Transverse colon (tissue), 4 donors: ENCODE measurements around the gene GEMIN4.

- PRO-cap = no peak
- RAMPAGE, long total RNA, 4 experiments = start-site peak on the minus strand in 2 of 4 experiments, at chr17:145059-145513 at its widest, 5 reads per replicate
These were observed 7.5 kb downstream of the SCGB1C2 start for GRCh38 chr17:144706-145528.

- PRO-cap = no peak
- RAMPAGE, long total RNA, 4 experiments = no peak in any of the 4 experiments
These were observed 1.6 kb downstream of the DOC2B start for GRCh38 chr17:179728-180465.

DNA sequence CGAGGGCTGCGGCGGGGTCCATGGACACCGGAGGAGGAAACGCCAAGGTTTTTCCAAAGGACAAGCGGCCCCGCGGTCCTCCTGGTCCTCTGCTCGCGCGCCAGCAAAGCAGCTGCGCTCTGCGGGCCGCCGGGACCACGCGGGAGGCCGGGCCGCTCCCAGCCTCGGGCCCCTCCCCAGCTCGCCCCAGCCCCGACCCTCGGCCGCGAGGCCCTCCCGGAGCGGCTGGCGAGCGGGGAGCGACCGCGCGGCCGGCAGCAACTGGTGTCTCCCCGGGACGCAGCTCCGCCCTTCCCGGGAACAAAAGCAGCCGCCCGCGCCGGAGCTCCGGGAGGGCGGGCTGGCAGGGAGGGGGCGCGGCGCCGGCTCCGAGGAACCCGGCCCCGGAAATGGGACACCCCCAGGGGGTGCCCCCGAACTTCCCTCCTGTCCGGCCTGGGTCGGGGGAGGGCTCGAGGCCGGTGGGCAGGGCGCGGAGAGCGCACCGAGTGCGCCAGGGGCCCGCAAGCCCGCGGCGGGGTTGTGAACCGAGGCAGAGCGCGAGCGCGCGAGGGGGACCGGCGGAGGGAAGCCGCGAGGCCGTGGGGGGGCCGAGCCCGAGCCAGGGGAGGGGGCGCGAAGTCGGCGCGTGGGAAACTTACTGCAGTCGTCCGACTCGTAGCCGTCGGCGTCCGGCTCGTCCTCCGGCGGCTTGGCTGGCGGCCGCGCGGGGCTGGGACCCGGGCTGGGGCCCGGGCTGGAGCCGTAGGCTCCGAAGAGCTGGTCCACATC lies 799 bp downstream of the DOC2B start:
- PRO-cap = bidirectional peak, plus-strand start at position 455 of the sequence, minus-strand start at position 266 of the sequence
- RAMPAGE, long total RNA, 4 experiments = no peak in any of the 4 experiments

DNA sequence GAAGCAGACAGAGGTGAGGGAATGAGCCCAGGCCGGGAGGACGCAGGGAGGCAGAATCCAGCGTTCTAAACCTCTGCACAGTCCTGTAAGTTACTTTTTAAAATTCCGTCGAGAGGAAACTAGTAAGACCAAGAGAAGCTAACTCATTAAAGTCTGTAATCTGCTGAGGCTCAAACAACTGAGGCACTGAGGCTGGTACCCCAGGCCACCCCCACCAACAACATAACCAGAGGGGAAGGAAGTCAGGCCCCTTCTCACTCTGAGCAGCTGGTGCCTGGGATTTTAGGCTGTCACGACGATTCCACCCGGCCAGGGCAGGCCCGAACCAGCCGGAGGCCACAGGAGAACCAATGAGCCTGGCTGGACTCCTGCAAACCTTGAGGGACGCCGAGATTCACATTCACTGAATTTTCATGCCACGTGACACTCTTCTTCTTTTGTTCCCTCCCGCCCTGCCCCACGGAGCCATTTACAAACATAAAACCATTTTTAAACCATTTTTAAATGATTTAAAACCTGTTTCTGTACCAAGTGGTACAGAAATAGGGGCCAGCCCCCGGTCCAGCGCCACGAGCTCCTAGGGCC lies 48.2 kb downstream of the RPH3AL start:
- PRO-cap = no peak
- RAMPAGE, long total RNA, 4 experiments = no peak in any of the 4 experiments

GRCh38 chr17:310951-311319 lies 41.7 kb downstream of the RPH3AL start:
- PRO-cap = no peak
- RAMPAGE, long total RNA, 4 experiments = no peak in any of the 4 experiments

DNA sequence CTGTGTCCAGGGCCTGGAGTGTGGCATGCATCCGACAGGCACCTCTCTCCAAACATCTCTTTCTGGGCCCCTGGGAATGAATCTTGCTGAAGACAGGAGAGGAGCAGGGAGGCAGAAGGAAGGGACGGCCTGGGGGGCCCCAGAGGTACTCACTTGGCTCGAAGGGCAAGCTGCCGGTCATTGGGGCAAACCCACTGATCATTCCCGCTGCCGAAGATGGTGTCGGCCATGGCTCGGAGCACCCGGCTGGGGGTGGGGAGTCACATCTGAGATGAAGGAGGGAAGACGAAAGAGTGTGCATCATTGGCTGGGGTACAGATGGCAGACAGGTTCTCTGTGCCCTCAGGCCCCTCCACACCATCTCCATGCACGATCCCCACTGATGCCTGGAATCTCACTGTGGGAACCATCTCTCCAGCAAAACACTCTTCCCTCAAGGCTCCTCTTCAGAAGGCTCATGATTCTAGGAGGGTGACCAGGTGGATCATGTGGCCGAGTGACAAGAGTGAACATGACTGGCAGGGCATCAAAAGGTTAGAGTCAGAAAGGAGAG lies 25.2 kb downstream of the RPH3AL start:
- PRO-cap = no peak
- RAMPAGE, long total RNA, 4 experiments = start-site peak on the minus strand in 1 of 4 experiments, centred at position 215 of the sequence, 21 reads per replicate

DNA sequence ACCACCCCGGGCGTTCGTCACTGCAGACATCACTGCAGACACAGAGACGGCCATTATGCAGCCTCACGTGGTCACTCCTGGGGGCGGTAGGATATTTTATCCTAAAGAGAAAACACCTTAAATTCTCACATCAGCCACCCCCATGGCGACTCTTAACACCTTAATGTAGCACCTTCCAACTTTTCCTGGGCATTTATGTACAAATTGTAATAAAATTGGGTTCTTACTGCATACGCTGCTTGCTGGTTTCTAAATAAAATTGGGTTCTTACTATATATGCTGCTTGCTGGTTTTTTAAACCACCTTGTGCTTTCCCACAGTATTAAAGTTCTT lies 19.4 kb downstream of the RPH3AL start:
- PRO-cap = no peak
- RAMPAGE, long total RNA, 4 experiments = no peak in any of the 4 experiments

GRCh38 chr17:377383-377931 lies 24.9 kb upstream of the RPH3AL start:
- PRO-cap = no peak
- RAMPAGE, long total RNA, 4 experiments = no peak in any of the 4 experiments

- PRO-cap = no peak
- RAMPAGE, long total RNA, 4 experiments = no peak in any of the 4 experiments
These were observed 6.0 kb downstream of the C17orf97 start for GRCh38 chr17:416199-416519.

DNA sequence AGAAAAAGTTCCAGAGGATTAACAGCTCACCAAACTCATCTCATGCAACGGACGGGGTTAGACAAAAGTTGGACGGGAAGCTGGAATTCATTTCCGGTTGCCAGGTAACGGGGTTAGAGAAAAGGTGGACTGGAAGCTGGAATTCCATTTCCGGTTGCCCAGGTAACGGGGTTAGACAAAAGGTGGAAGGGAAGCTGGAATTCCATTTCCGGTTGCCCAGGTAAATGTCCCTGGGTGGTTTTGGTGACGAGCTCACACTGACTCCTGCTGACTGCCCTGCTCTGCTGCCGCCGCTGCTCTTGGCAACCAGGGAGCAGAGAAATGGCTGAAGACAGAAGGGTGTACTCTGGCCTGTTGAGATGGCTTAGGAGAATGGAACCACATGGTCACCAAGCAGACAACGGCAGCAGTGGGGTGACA lies 112.8 kb downstream of the C17orf97 start:
- PRO-cap = no peak
- RAMPAGE, long total RNA, 4 experiments = no peak in any of the 4 experiments

- PRO-cap = no peak
- RAMPAGE, long total RNA, 4 experiments = no peak in any of the 4 experiments
These were observed 125.2 kb downstream of the C17orf97 start for GRCh38 chr17:535157-535868.

DNA sequence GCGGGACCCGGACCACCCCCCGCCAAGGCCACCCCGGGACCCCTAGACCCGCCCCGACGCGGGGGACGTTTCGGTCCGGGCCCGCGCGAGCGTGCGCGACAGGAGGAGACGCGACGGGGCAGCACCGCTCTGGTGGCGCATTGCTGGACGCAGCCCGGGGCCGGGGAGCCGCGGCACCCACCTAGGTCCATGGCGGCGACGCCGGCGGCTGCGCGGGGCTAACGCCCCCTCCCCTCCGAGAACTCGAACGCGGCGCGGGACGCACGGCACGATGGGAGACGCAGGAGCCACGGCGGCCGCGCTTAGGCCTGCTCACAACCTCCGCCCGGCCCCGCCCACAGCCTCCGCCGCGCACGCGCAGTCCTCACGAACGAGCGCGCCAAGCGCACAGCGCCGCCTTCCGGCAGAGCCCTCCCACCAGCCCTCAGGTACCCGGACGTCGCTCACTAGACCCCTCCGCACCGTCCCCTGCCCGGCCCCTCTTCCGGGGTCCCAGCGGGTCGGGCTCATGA lies at the start of gene GEMIN4:
TSS of gene GEMIN4 (minus strand) at position 313 of the 512 bp plus-strand sequence.
- PRO-cap = bidirectional peak, plus-strand start at position 406 of the sequence, minus-strand start at position 280 of the sequence
- RAMPAGE, long total RNA, 4 experiments = start-site peak on the minus strand in 3 of 4 experiments, centred at positions 297 to 325 of the sequence, 28 to 42 reads per replicate

GRCh38 chr17:752464-753236 lies 586 bp upstream of the GEMIN4 start:
- PRO-cap = bidirectional peak, plus-strand start at chr17:752884, minus-strand start at chr17:752820
- RAMPAGE, long total RNA, 4 experiments = no peak in any of the 4 experiments

- PRO-cap = no peak
- RAMPAGE, long total RNA, 4 experiments = no peak in any of the 4 experiments
These were observed 7.0 kb downstream of the MRM3 start for GRCh38 chr17:789034-789764.

DNA sequence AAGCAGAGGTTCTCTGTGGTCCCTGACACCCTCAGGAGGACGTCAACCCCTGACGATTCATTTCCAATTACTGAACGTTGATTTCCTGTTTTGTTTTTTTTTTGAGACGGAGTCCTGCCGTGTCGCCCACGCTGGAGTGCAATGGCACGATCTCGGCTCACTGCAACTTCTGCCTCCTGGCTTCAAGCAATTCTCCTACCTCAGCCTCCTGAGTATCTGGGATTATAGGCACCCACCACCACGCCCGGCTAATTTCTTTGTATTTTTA lies 65.8 kb downstream of the MRM3 start:
- PRO-cap = no peak
- RAMPAGE, long total RNA, 4 experiments = no peak in any of the 4 experiments

GRCh38 chr17:880074-881346 lies 98.4 kb downstream of the MRM3 start:
- PRO-cap = no peak
- RAMPAGE, long total RNA, 4 experiments = no peak in any of the 4 experiments

DNA sequence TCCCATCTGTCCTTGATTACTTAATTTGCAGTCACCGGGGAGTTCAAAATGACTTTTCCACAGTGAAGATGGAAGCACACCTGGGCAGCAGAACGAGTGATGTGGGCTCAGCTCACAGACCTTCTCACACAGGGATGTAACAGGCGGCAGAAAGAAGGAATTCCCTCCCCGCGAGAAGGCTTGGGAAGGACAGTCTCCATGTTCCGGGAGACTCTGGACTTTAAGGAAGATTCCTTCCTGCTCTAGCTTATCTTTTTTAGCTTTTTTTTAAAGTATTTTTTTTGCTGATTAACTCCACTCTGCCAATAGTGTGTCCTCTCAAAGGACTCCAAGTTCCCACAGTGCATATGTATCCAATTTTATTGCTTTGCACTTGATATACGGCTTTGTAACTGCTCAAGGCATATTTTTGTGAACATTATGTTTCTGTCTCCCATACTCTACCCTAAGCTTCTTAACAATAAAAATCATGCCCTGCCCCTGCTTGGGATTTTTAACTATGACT lies 68.8 kb downstream of the NXN start:
- PRO-cap = no peak
- RAMPAGE, long total RNA, 4 experiments = no peak in any of the 4 experiments

DNA sequence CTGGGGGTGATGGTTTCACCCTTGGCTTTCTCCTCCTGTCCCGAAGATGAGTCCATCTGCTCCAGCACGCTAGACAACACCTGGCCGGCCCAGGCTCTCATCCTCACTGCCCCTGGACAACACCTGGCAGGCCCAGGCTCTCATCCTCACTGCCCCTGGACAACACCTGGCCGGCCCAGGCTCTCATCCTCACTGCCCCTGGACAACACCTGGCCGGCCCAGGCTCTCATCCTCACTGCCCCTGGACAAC lies 58.1 kb downstream of the NXN start:
- PRO-cap = no peak
- RAMPAGE, long total RNA, 4 experiments = no peak in any of the 4 experiments

- PRO-cap = no peak
- RAMPAGE, long total RNA, 4 experiments = no peak in any of the 4 experiments
These were observed 10.4 kb downstream of the NXN start for GRCh38 chr17:969083-969706.

DNA sequence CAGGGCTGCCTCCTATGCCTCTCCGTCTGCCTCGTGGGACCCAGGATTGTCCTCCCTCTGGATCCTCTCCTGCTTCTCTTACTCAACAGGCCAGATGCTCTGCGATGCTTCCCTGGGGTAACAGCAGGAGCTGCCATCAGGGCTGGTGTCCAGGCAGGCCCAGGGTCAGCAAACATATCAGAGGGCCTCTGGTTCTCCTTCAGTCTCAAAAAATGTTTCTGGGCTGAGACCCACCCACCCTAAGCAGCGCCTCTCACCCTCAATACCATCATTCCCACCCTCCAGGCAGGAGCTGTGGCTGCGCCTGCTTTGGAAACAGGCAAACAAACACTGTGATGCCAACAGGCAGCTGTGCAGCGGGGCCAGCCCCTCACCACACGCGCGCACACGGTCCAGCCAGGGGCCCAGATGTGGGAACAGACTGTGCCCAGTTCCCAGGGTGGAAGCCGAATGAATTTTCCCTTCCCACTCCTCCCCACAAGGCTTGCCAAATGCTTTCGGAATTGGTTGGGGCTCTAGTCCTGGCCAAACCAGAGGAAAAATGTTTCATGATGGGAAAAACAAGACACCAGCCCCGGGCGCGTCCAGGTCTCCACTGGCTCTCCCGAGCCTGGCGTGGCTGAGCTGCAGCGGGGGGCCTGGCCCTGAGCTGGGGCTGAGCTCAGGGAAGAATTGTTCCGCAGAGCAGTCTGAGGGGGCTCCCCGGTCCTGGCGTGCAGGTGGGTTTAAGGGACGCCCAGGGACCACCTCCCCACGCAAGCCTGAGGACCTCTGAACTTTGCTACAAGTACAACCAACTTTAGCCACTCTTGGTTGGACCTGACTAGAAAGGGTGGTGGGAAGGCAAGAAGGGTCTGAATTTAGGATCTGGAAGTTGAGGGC lies 11.4 kb downstream of the TIMM22 start:
- PRO-cap = no peak
- RAMPAGE, long total RNA, 4 experiments = no peak in any of the 4 experiments